Epithelial cell of alveolus of lung (primary cell): ENCODE measurements around a stretch of chr4.

DNA sequence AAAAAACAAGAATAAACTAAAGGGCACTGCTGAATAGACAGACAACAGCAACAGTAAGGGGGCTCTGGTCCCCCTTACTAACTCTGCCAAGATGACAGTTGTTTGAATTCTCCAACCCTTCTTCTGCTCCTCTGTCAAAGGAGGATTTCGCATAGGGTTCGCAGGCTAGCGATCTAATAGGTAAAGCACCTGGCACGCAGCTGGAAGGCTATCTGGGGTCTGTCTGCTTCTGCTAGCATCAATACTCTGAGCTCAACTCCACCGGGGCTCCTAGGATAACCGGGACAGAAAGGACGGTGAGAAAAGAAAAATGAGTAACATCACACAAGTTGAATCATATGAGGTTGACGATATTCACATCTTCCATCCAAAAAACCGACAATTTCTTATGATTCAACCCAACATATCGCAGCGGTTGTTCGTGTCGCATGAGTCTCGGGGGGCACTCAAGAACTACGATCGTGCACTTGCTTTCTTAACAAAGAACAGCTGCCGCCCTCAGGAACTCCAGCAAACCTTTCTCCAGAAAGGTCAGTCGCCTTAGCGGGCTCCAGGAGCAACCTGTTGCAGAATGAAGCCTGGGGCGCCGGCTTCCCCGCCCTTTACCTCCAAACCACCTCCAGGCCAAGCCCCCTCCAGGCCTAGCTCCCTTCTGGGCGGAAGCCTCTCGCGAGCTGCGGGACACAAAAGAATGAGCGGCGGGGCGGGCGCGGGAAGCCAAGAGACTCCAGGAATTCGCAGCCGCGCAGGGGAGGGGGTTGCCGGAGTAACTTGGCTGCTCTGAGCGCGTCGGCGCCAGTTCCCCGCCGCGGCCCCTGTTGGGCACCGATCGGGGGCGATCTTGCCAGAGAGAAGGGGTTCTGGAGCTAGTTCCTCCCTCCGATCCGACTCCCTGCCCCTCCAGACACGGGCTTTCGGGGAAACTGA lies 1.6 kb downstream of the PROM1 start:
- RAMPAGE, long total RNA, result no peak
- RRBS, result no CpG with 5 or more reads among the region's 49 CpGs

DNA sequence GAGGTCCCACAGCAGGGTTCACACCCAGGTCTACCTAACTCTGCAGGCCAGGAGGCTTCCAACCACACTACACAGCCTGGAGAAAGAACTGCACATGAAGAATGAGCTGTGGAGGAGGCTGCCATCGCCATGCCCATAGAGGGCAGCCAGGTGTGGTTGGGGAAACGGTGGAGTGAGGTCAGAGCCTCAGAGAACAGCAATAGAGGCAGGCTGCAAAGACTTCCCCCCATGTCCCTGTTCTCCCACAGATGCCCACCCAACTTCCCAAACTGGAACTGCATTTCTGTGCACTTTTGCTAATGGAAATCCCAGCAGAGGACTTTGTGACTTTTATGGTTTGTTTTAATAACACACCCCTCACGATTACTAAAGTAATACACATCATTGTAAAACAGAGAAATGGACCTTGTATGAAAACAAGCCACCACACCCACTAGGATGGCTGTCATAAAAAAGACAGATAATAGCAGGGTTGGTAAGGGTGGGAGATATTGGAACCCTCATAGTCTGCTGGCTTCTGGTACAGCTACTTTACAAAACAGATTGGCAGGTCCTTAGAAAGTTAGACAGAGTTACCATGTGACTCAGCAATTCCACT lies 59.0 kb upstream of the PROM1 start:
- RAMPAGE, long total RNA, result no peak
- RRBS, result no CpG with 5 or more reads among the region's 3 CpGs

GRCh38 chr4:16683960-16684585 lies 214.4 kb downstream of the LDB2 start:
- RAMPAGE, long total RNA, result no peak
- RRBS, result no CpG with 5 or more reads among the region's 6 CpGs

DNA sequence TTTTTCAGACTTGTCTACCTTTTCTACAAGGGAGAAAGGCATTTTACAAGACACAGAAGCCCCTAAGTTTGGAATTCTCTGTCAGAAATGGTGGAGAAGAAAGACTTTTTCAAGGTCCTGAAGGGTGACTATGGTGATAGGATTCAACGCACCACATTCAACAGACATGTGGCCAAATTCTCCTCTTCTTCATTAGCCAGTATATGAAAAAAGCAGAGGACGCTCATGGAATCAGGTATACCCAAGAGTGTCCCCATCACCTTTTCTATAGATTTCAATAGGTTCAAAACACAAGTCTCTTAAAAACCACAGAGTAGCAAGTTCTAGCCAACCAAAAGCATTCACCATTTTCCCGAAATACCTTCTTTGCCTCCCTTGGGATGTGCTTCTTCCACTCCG lies 156.0 kb downstream of the LDB2 start:
- RAMPAGE, long total RNA, result no peak
- RRBS, result no CpG with 5 or more reads among the region's 4 CpGs

DNA sequence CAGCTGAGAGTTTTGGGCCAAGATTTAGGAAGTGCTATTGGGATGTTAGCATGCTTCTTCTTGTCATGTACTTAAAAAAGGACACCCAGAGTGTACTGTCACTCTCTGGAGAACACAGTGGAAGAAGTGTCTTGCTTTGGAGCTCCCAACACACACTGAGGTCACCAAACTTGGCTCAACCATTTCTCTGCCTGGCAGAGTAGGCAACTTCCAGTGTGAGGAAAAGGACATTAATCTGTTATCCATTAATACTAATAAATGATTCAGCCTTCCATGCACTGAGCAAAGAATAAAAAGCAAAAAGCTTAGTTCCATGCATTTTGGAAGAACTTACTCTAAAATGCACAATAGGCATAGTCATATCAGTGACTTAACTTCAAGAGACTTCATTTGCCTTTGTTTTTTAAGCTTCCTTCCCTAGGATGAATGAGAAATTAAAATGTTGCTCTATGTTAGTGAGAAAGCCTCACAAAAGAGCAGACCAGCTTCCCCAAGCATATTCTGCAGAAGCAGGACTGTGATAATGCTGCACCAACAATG lies 59.9 kb downstream of the LDB2 start:
- RAMPAGE, long total RNA, result no peak

GRCh38 chr4:16862610-16863330 lies 35.7 kb downstream of the LDB2 start:
- RAMPAGE, long total RNA, result no peak
- RRBS, result no CpG with 5 or more reads among the region's 13 CpGs

DNA sequence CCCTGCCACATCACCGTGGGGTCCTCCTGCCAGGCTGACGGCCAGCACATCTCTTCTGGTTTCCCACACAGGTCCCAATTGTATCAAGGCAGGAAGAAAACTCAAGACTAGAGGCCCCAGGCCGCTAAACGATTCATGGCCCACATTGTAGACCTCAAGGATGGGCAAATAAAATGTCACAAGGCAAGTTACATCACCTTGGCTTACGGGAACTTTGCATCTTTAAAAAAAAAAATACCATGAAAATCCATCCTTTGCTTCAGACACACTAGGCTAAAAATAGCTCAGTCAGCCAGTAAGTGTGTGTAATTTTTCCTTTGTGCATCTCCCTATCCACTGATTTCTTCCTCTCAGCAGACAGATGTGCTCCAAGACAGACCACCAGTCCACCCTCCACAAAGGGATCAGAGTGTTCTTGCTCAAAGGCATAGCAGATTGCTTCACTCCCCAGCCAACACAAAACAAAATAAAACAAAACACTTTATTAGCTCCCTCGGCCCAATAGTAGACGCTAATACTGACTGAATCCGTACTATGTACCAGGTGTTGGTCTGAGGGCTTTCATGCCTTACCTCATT lies 14.7 kb downstream of the LDB2 start:
- RAMPAGE, long total RNA, result no peak
- RRBS, result no CpG with 5 or more reads among the region's 8 CpGs

DNA sequence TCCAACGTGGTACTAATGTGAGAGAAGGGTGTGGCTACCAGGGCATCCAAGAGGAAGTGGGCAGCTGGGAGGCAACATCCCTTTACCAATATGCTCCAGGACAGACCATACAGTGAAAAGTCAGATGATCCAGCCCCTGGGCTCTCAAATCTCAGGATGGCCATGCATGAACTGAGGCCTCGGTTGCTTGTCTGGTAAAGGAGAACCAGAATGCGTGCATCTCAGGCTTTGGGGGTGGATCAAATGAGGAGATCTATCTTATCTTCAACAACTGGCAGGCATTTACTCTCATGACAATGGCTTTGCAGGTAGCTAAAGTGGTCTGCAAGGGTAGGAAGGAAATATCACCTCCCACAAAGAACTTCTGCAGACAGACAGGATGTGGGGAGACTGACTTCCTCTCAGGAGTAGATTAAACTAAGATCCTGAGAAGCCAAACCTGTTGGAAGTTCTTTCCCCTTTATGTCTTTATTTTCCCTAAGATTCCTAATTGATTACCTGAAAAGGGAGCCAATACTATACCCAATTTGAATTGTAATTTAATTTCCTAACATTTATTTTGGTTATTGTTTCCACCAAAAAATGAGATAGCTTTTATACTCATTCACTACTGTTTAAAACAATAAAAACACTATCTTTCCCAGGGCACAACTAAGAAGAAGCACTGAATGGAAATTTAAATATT lies 7.8 kb downstream of the LDB2 start:
- RAMPAGE, long total RNA, result no peak
- RRBS, result no CpG with 5 or more reads among the region's 3 CpGs

GRCh38 chr4:17206664-17207122 lies 305.2 kb downstream of the QDPR start:
- RAMPAGE, long total RNA, result no peak
- RRBS, result no CpG with 5 or more reads among the region's 8 CpGs

- RAMPAGE, long total RNA, result no peak
- RRBS, result no CpG with 5 or more reads among the region's 7 CpGs
These were observed 22.4 kb downstream of the QDPR start for GRCh38 chr4:17489356-17489940.

DNA sequence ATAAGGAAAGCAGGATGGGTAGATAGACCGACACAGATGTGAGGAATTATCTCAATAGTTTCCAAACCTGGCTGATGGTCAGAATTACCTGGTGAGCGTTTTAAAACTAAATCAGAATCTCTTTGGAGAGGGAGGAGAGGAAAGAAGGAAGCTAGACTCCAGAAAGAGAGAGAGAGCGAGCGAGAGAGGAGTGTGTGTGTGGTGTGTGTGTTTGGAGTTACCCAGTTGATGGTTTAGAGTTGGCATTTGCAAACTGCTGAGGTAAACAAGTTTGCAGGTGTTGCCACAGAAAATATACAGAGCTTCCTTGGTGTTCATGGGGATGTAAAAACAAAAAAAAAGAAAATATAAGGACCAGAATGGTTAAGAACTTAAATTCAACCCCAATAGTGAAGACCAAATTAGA lies 26.5 kb upstream of the LAP3 start:
- RAMPAGE, long total RNA, result no peak
- RRBS, result no CpG with 5 or more reads among the region's 4 CpGs

DNA sequence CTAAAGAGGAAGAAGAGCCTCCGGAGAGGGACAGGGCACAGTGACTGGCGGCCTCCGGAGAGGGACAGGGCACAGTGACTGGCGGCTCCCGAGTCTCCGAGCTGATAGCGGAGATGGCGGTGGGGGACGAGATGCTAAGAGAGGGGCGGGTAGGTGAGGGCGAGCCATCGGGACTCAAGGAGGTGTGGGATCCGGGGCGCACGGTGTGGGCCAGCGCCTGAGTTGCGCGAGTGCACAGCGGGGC lies 263 bp upstream of the FAM184B start:
- RAMPAGE, long total RNA, result no peak
- RRBS, result no CpG with 5 or more reads among the region's 19 CpGs

- RAMPAGE, long total RNA, result no peak
- RRBS, result no CpG with 5 or more reads among the region's 4 CpGs
These were observed 58.5 kb downstream of the NCAPG start for GRCh38 chr4:17868898-17870094.

DNA sequence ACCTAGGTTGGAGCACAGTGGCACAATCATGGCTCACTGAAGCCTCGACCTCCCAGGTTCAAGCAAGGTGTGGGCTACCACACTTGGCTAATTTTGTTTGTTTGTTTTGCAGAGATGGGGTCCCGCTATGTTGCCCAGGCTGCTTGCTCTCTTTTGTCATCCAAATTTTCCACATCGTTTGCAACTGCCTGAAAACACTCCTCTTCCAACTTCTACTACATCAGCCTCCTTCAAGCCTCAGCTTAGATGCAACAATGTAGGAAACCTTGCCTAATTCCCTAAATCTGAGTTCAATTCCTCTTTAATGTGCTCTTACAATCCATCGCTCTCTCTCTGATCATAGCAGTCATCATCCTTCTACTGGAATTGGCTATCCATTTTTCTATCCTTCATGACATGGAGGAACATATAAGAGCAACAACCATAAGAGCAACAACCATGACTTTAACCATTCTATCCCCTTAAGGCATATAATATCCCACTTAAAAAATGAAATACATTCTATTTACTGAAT lies 59.5 kb downstream of the NCAPG start:
- RAMPAGE, long total RNA, result no peak
- RRBS, result no CpG with 5 or more reads among the region's 4 CpGs

- RAMPAGE, long total RNA, result no peak
- RRBS, result no CpG with 5 or more reads among the region's 11 CpGs
These were observed 1.6 kb downstream of the LCORL start for GRCh38 chr4:18019922-18020426.

DNA sequence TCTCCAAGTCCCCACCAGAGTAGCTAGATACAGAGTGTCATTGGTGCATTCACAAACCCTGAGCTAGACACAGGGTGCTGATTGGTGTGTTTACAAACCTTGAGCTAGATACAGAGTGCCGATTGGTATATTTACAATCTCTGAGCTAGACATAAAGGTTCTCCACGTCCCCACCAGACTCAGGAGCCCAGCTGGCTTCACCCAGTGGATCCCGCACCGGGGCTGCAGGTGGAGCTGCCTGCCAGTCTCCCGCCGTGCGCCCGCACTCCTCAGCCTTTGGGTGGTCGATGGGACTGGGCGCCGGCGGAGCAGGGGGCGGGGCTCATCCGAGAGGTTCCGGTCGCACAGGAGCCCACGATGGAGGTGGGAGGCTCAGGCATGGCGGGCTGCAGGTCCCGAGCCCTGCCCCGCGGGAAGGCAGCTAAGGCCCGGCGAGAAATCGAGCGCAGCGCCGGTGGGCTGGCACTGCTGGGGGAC lies 396.6 kb upstream of the LCORL start:
- RAMPAGE, long total RNA, result no peak
- RRBS, result no CpG with 5 or more reads among the region's 27 CpGs

DNA sequence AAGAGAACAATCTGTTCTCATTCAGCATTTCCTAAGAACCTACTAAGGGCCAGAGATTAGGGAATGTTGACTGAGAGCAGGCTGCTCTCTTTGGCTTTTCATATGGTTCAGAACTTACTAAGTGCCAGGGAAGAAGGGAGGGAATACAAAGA lies 14.7 kb downstream of the SLIT2 start:
- RAMPAGE, long total RNA, result no peak

- RAMPAGE, long total RNA, result no peak
- RRBS, result no CpG with 5 or more reads among the region's 2 CpGs
These were observed 43.2 kb downstream of the PACRGL start for GRCh38 chr4:20743362-20743910.

DNA sequence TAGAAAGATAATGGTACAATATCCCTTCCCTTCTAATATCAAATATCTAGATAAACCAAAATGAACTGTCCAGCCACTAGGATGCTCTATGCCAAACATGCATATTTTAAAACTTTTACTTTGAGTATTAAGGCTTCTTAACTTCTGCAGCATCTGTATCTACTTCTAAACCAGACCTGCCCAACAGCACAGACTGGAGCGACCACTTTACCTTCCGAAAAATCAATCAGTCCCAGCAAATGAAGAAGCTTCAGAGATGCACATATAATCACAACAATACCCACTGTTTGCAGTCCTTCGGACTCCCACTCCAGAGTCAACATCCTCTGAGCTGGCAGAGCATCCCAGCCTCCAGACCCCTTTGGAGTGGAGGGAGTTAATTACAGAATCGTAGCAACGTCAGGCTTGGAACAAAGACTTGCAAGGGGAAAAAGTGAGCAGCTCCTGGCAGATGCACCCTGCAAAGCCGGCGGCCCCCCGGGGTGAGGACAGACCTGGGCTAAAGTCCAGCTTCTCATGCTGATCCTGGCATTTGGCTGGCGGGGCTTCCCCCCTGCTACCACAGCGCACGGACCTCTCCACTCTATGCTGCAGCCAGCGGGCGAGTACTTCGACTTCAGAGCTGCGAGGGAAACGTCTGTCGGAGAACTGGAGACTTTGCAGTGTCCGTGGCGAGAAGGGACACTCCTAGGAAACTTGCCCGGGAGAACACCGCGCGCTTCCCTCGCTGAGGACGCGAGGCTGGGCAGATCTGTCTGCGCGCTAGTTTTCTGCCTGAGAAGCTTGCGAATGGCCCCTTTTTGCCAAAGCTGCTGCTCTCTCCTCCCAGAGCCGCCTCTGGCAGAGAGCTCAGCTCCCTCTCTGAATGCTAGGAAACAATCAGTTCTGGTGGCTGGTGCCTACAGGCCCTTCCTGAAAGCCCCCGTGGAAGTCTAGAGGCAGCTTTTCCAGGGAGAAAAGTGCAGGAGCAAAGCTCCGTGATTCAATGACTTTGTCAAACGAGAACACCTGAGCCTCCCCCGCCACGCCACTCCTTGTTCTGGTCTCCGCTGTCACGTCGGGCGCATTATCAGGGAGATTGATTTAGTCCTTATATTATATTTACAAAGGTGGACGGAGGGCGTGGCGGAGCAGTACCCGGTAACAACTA lies 283.7 kb downstream of the PACRGL start:
- RAMPAGE, long total RNA, result no peak
- RRBS, result no CpG with 5 or more reads among the region's 43 CpGs

- RAMPAGE, long total RNA, result no peak
- RRBS, result no CpG with 5 or more reads among the region's 6 CpGs
These were observed 15.6 kb downstream of the ADGRA3 start for GRCh38 chr4:22500144-22500810.